ENCODE results near the gene MBTPS2.

DNA sequence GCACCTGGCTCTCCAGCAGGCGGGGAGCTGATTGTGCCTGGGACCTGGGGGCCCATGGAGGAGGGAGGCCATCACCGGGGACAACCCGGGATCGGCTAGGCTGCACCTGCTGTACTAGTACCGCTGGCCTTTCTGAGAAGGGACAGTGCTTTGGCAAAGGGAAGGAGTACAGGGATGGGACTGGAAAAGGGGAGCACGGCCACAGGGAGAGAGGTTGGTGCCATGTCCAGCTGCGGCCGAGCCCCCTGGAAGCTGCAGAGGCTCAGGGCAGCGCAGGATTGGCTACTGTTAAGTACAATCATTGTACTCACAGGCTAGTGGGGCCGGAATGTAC is 56.7 kb downstream of the PHKA2 start:
- RRBS = no CpG with 5 or more reads among the region's 10 CpGs

DNA sequence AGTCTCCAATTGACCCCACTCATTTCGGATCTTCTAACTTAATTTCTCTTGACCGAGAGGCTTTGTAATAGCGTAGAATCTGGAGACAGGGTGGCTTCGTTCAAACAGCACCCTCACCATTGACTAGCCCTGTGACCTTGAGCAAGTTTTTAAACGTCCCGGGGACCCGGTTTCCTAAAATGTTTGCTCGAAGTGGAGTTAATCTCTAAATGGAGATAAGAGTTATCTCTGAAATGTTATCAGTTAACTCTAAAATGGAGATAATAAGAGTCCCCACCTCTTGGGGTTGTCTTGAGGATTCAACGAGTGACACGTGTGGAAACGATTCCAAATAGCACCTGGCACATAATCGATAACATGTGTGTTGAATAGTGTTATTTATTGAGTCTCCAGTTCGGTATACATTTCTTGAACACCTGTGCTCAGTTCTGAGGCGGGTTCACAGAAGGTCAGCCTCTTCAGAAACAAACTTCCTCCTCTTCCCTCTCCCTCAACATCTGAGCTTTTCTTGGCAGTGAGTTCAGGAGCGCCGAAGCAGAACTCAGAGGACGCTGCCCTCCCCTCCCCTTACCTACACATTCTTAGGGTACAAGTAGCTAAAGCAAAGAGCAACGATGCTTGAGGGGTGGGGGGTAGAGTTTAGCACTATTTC is 823 bp downstream of the PDHA1 start:
- RRBS = no CpG with 5 or more reads among the region's 18 CpGs

- RRBS = no CpG with 5 or more reads among the region's 5 CpGs
These were observed 62.8 kb downstream of the SH3KBP1 start for GRCh38 chrX:19824558-19824976.

GRCh38 chrX:19954070-19954543 is 36.8 kb downstream of the BCLAF3 start:
- RRBS = no CpG with 5 or more reads among the region's 2 CpGs

DNA sequence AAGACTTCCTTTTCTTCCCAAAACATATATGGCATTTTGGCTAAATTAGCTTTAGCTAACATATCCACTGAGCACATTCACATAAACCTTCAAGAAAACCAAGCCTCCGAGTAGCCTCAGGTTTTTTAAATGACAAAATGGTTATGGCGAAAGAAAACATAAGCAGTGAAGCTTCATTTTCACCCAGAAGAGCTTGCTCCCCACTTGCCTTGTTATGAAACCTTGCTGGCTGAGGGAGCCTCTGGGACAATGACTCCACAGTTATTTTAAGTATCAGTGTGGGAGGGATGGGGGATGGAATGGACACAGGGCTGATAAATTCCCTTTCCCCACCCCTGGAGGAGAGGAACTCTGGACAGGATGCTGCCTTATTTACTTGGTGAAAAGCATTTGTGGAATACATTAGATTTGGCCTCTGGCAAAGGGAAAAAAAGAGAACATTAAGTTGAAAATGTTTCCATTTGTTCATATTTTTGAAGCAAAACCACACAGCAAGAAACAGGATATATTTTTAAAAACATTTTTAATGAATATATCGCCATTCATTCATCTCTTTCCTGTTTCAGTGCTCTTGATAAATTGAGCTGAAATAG is 220.7 kb upstream of the CNKSR2 start:
- RRBS = no CpG with 5 or more reads among the region's 3 CpGs

DNA sequence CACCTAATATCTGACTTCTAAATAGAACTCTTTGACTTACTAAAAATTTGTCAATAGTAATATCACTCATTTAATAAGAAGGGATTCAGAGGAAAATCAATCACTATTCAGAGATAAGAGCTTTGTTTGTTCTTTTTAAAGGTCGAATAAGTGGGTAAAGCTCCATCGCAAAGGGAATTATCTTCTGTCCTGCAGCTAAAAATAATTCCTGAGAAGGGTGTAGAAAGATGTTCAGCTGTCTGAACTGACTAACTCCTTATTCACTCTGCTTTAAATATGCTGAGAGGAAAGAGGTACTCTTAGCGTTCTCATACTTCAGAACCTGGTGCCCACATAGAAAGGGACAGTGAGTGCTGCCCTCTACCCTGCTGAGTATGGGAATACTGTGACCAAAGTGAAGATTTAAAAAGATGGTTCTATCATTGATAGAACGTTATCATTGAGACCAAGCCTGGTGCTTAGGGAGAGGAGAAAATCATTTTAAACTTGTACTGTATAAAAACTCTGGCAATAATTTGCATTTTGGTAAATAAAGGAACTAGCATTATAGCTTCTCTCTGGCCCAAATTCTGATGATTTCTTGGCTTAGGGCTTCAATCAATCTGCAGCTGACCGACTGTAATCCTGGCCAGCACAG is 776 bp downstream of the SMPX start:
- RRBS = no CpG with 5 or more reads among the region's 5 CpGs

DNA sequence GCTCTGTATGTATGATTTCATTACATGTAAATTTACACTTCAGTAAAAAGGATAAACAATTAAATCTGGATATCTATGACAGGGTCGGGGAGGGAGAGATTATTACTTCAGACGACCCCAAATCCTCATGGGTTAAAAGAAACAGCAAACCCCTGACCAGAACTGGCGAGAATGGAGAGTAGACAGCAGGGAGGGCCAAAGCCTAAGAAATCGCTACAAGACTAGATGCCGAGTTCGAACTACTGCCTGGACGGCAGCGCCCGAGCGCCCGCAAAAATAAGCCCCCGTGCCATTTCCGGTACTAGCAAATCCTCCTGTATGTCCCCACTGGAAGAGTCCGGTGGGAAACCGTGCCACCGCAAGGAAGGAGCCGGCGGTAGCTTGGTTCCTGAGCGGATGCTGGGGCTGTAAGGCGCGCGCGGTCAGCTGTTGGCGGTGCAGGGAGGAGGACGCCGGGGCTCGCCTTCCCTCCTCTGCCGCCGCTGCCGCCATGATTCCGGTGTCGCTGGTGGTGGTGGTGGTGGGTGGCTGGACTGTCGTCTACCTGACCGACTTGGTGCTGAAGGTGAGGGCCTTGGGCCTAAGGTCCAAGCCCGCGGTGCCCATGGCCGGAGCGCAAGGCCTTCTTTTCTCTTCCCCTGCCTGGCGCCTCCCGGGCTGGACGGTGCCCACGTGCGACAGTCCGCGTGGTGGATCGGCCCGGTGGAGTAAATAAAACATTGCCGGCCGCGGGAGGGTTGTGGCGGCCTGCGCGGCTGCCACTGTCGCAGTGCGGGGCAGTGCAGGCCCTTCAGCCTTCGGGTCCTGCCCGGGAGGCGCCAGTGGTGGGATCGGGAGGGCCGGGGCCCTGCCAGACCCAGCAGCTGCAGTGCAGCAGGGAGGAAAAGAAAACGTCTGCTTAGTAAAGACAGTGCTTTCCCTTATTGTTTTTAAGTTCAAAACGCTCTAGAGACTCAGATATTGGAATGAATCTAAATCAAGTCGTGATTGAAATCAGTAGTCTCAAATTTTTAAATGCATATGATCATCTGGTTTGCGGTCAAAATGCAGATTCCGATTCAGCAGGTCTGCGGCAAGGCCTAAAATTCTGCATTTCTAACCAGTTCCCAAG is at the start of gene MBTPS2:
Gene MBTPS2, plus strand, starts transcription at position 373 of the 1,111 bp plus-strand sequence.
- RRBS = 2% methylated on average over 20 of the region's 66 CpGs

GRCh38 chrX:21883123-21883893 is 27.5 kb downstream of the YY2 start:
- RRBS = no CpG with 5 or more reads among the region's 9 CpGs

GRCh38 chrX:21963746-21964210 is 23.3 kb downstream of the SMS start:
- RRBS = no CpG with 5 or more reads among the region's 5 CpGs

DNA sequence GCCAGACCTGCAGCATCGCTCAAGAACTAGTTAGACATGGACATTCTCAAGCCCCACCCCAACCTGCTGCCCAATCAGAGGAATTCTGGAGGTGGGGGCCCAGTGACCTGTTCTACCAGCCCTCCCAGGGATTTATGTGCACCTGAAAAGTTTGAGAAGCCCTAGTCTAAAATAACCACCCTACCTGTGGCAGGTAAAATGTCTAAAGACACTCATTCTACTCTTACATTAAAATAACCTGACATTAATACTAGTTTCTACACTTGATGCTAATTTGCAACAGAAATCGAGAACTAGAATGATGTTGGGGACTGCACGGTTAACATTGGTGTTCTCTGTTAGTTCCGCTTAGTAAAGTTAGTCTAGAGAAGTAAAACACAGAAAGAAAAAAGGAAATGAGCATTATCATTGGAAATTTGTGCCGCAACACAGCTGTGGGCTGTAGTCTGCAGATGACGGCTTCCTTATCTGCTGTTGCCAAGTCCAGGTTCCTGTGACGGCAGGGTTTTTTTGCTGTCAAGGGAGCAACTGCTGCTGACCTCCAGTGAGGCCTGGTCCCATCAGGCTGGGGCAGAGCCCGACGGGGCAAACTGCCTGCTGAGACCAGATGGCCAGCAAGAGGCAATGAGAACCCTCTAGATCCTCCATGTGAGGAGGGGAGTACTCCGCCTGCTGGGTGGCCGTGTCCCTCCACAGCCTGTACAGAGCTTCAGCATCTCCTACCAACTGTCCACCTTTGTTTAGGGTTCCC is 38.9 kb upstream of the PHEX start:
- RRBS = no CpG with 5 or more reads among the region's 11 CpGs

DNA sequence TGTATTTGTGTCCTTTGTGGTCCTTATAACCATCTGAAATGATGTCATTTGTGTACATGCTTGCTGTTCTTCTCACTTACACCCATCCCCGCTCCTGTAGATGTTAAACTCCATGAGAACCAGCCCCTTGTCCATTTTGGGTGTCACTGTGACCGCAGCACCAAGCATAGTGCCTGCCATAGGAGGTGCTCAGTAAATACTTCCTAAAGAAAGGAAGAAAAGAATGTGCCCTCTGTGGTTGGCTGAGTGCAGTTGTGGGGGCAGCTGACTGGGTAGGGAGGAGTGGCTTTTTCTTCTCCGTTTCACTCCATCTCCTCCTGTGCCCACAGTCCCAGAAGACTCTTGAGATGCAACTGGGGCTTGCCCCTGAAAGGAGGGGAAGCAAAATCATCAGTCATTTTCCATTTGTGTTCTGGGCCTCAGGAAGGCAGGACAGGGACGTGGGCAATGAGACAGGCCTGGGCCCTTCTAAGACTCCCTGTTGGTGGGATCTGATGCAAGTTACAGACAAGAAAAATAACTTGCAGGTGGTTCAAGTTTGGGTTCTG is 25.6 kb downstream of the PHEX start:
- RRBS = no CpG with 5 or more reads among the region's 4 CpGs

DNA sequence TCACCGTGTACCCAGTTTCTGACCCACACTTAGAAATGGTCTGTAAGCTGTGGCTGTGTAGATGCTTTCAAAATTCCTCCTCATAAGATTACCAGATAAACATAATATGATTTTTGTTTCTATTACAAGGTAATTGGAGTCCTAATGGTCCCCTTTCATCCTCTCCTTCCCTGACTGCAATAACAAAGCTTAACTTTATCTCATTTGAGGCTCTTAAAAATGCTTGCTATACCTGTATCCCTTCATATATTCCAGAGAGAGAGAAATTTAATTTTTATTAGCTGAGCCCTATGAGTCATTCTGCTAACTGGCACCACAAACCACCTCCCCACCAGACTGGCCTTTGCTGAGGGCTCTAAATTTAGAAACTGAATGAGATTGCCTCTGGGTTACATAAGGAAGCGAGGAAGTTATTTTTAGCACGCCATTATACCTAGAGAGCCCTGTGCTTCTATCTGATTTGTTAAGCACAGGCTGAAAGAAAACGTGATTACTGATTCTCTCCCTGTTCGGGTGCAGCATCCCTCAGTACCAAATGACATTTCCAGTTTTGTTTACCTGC is 27.4 kb downstream of the CBLL2 start:
- RRBS = no CpG with 5 or more reads among the region's 5 CpGs

DNA sequence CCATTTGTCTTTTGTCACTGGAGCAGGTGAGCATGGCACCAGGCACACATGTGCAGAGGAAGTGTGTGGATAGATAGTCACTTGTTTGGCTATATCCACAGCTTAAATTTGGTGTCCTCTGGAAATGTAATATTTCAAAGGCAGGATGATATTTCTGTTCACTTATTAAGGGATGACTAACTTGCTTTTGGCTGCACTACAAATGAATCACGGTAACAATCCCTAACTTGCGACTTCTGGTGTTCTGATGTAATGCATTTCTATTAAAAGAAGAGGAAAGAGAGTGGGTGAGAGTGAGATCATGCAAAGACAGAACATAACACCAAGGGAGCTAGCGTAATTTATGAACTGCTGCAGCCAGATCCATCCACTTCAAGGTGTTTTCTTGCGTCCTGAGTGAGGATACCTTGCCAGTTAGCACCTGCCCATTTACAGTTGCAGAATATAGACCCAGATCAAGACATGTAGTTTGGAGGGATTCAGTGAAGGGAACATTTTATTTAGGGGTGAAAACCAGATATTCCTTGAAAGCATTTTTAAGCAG is 38.8 kb downstream of the PTCHD1 start:
- RRBS = no CpG with 5 or more reads among the region's 4 CpGs

DNA sequence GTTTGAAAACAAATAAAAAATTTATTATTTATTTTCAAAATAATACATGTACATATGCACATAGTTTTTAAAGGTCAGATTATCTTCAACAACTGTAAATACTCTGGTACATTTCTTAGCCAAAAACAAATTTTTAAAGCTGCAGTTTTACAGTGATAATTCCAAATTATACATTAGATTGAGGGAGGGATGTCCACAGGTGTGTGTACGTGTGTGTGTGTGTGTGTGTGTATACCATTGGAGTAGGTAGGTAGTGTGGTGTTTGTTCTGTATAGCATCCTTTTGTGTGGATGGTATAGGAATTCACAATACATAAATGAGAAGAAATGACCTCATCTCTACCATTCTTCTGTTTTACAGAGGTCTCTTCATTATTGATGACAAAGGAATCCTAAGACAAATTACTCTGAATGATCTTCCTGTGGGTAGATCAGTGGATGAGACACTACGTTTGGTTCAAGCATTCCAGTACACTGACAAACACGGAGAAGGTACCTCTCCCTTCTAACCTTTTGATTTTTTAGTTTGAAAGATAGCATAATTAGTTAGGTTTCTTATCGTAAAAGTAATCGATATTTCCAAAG is 14.8 kb downstream of the PRDX4 start:
- RRBS = no CpG with 5 or more reads among the region's 5 CpGs

DNA sequence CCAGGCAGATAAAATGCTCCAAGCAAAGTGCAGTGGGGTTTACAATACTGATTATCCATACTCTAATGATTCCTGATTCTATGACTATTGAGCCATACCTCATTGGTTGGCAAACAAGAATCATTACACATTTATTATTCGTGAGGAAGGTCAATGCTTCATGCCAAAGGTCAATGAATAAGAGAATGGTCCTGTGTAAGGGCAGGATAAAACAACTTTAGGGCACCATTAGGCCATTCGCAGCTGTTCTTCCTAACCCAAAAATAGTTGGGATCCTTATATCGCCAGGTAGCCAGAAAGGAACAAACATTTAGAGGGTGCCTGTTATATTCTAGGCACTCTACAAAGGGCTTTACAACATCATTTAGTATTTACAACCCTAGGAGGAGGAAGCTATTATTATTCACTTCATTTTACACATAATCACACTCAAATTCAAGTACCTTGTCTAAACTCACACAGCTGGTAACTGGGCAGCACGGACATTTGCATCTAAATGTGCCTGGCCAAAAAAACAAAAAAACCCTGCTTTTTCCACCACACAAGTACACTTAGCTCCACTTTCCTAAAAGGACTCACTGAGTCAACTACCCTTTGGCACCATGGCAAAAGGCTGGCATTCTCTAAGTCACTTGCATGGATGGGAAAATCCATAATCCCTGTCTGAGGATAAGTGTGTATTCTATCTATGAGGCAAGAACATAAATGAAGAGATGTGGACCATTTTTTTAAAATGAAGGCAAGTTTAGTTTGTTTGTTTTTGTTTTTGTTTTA is 18.4 kb upstream of the SAT1 start:
- RRBS = no CpG with 5 or more reads among the region's 4 CpGs

- RRBS = no CpG with 5 or more reads among the region's 13 CpGs
These were observed 1.6 kb downstream of the SAT1 start for GRCh38 chrX:23784245-23785299.

GRCh38 chrX:23903942-23904663 is 3.6 kb downstream of the APOO start:
- RRBS = no CpG with 5 or more reads among the region's 10 CpGs

DNA sequence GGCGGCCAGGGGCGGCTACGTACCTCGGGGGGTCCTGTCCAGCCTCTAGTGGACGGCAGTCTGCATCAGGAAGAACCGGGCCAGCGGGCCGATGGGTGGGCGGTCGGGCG is 2.3 kb downstream of the KLHL15 start:
- RRBS = under 1% methylated on average over 11 of the region's 11 CpGs

GRCh38 chrX:24025215-24025398 is 1.9 kb downstream of the KLHL15 start:
- RRBS = 2% methylated on average over 8 of the region's 20 CpGs

GRCh38 chrX:24057418-24057836 is 2.7 kb downstream of the EIF2S3 start:
- RRBS = no CpG with 5 or more reads among the region's 6 CpGs

Data from Jurkat, Clone E6-1 (cell line).